Bronchial epithelial cell (primary cell): ENCODE results near the genes ANKRD9 and LBHD2.

DNA sequence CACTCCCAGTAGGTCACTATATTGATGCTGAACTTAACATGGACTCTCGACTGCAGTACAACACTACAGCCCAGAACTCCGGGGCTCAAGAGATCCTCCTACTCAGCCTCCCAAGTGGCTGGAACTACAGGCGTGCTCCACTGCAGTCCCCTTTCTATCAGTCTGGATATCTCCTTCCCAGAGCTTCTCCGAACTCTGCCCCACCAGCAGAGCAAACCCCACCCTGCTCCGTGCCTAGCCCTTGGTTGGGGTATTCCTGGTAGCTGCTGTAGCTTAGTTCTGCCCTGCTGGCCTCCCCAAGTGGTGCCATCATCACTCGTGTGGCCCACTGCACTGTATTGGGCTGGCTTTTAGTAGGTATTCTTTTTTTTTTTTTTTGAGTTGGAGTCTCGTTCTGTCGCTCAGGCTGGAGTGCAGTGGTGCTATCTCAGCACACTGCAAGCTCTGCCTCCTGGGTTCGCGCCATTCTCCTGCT is 9.5 kb downstream of the HSP90AA1 start:
- RRBS, 2 experiments, result no CpG with 5 or more reads among the region's 10 CpGs

DNA sequence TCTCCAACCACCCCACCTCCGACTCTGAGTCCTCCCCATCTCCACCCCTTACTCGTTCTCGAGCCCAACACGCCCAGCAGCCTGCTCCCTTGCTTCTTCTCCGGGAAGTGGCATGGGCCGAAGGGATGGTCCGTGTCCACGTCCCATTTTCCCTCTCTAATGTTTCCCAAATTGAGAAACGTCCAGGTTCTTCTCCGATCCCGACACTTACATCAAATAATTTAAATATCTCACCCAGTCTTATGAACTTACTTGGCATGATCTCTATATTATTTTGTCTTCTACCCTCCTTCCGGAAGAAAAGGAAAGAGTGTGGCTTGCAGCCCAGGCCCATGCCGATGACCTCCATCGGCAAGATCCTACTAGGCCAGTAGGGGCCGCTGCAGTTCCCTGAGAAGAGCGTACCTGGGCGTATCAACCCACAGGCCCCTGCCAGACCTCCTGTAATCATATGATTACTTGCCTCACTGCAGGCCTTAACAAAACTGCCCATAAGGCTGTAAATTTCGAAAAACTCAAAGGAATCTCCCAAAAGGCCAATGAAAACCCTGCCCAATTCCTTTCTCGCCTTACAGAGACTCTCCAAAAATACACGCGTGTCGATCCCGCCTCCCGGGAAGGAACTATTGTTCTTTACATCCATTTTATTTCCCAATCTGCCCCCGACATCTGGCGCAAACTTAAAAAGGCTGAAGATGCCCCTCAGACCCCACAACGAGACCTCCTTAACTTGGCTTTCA is 69.7 kb downstream of the MOK start:
- RRBS, 2 experiments, result 30% methylated on average over 2 of the region's 27 CpGs; no CpG with 5 or more reads in 1 of the 2 experiments

DNA sequence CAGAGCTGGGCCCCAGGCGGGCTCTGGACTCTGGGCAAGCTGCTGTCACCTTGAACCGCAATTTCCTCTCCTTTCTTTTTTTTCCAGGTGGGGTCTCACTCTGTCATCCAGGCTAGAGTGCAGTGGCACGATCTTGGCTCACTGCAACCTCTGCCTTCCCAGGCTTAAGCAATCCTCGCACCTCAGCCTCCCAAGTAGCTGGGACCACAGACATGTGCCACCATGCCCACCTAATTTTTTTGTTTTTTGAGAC is 54.3 kb downstream of the ANKRD9 start:
- RRBS, 2 experiments, result no CpG with 5 or more reads among the region's 4 CpGs

GRCh38 chr14:102509415-102510183 is at the start of gene ANKRD9:
ANKRD9 (minus strand) TSS chr14:102509776.
- RRBS, 2 experiments, result 1 to 2% methylated on average over 70 of the region's 126 CpGs

GRCh38 chr14:102510184-102510753 is 693 bp upstream of the ANKRD9 start:
- RRBS, 2 experiments, result 1 to 2% methylated on average over 5 of the region's 33 CpGs

- RRBS, 2 experiments, result no CpG with 5 or more reads among the region's 7 CpGs
Measured at GRCh38 chr14:102511463-102512010, 2.0 kb upstream of the ANKRD9 start.

- RRBS, 2 experiments, result under 1 to 2% methylated on average over 22 to 23 of the region's 99 CpGs
Measured at GRCh38 chr14:102591254-102592464, 790 bp upstream of the RCOR1 start.

DNA sequence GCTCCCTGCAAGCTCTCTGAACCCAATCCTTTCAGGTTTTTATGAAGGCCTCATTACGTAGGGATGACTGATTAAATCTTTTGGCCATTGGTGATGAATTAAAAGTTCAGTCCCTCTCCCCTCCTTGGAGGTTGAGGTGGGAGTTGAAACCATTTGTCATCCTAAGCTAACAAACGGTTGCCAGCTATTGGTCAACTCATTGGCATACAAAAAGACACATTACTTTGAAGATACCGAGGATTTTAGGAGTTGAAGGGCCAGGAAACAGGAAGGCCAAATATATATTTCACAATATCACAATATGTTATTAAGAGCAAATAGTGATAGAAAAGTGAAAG is 24.3 kb downstream of the RCOR1 start:
- RRBS, 2 experiments, result no CpG with 5 or more reads among the region's 3 CpGs

DNA sequence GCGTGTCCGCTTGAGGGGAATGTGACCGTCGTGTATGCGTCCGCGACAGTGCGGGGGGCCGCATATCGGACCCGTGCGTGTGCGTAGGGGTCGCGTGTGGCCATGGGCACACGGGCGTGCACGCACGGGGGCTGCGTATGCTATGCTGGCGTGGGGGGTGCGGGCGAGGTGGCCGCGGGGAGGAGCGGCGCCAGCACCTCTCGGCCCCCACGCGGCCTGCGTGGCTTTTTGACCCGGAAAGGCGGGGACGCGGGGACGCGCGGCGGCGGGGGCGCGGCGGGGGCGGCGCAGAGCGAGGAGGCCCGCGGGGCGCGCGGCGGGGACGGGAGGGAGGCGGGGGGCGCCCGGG is 396 bp upstream of the TRAF3 start:
- RRBS, 2 experiments, result 0 to 4% methylated on average over 1 to 6 of the region's 56 CpGs

DNA sequence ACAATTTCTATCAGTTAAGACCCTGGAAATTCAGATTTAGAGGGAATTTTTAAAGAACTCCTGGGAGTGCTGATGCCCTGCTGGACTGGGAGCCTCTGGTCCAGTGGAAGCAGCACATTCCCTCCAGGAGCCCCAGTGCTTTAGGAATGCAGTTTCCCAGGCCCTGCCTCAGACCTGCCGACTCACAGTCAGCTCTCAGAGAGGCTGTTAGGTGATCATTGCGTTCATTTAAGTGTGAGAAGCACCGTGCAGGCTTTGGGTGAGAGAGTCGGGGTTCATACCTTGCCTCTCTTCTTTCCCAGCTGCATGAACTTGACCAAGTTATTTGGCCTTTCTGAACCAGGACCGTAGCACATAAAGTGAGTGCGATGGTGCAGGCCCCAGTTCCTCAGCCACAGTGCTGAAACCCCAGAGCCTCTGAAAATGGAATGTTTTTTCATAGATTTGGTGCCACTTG is 22.9 kb downstream of the TRAF3 start:
- RRBS, 2 experiments, result no CpG with 5 or more reads among the region's 6 CpGs

DNA sequence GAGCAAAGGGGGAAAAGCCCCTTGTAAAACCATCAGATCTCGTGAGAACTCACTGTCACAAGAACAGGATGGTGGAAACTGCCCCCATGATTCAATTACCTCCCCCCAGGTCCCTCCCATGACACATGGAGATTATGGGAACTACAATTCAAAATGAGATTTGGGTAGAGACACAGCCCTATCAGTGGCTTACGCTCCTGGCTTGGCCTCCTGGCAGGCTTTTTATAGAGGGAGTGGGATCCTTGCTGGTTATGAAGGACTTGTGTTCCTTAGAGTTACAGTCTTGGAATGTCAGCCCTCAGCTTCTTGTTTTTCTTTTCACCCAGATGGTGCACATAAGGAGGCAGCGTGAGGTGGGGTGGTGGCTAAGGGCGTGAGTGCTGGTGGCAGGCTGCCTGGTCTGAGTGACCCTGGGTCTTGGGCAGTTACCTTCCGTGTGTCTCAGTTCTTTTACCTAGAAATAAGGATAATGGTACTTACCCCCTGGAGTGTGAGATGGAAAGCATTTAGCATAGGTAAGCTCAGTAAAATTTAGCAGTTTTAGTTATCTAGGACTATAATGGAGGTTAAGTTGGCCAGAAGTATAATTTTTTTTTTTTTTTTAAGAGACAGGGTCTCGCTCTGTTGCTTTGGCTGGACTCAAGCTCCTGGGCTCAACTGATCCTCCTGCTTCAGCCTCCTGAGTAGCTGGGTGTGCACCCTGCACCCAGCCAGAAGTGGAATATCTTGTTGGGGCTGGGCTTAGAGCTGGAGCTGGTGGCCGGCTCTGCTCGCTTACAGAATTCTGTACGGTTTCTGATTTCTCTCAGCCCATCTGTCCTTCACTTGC is 26.0 kb downstream of the TRAF3 start:
- RRBS, 2 experiments, result no CpG with 5 or more reads among the region's 9 CpGs

DNA sequence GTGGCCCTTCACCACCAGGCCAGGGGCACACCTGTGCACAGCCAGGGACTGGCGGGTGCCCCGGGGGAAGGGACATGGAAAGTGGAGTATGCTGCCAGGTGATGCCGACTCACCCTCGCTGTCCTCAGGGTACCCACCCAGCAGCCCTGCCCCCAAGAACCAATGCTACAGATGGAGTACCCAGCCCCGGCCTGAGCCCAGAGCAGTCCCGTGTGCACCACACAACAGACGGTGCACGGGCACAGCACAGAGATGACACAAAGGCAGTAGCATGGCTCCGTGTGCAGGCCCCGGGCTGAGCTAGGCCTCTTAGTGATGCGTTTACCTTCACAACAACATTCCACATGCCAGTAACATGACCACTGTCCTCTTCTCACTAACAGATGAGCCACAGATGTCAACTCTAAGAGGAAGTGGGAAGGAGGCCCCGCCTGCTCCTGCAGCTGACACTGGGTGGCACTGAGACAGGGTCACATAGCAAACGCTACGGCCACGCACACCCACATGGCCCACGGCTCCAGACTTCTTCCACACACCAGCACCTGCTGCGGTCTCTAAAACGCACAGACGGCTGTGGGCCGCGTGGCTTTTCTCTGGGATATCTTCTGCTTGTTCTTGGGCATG is 26.5 kb downstream of the AMN start:
- RRBS, 2 experiments, result 68% methylated on average over 4 of the region's 21 CpGs; no CpG with 5 or more reads in 1 of the 2 experiments

DNA sequence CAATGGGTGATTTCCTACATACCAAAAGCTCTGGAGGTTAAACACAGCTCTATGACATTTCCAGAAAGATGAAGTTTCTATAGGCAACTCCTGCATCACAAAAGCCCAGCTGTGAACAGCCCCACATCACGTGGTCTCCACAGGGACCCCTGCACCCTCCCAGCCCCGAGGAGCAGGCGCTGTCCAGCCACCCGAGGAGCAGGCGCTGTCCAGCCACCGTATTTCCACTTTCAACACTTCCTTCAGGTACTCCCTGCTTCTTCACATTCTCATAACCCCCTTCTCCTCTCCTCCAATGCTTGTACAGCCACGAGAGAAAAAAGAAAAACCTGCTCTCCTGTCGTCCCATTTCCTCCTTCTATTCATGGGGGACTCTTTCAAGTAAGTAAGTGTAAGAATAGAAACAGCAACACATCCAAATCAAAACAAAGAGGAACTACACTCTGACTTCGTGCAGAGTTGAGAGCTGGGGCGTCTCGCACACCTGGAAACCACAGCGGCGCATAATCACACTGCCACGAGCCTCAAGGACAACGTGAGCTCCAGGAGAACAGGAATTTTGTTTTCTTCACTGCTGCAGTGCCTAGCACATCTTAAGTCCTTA is 11.9 kb downstream of the CDC42BPB start:
- RRBS, 2 experiments, result no CpG with 5 or more reads among the region's 15 CpGs

DNA sequence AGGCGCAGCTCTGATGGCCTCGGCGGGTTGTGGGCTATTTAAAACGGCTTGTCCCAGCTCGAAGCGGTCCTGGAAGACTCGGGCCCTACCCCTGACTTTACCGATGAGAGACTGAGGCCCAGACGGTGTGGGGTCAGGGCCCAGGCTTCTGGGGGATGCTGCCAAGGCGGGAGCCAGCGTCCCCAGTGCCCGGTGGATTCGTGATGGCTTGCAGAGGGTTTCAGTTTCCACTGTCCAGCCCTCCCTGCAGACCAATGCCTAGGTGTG is 654 bp upstream of the CDC42BPB start:
- RRBS, 2 experiments, result 0 to 4% methylated on average over 2 of the region's 13 CpGs

DNA sequence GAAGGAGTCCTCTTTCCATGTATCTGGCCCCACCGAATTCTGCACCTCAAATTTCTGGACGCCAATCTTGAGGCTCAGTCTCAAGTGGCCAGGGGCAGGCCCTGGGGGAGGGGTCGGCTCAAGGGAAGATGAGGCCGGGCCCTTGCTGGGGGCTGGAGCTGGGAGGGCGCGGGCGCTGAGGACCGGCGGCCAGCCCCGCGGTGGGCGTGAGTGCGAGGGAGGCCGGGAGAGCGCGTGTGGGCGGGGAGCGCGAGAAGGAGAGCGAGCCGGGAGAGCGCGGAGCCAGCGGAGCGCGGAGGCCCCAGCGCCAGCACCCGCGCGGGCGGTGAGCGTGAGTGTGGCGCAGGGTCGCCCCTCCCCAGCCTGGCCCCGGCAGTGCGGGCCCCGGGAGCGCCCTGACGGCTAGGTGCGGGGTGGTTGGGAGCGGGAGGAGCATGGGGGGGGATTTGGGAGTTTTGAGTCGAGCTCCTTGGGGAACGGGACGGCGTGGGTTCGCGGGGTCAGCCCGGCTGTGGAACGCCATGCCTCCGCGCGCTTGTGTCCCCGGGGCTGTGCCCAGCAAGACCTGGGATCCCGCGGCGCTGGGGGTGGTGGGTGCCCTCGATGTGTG is at the start of gene LBHD2:
Gene LBHD2 (plus strand): TSS at position 269 of the 610 bp plus-strand sequence.
- RRBS, 2 experiments, result 6 to 13% methylated on average over 26 to 30 of the region's 57 CpGs

DNA sequence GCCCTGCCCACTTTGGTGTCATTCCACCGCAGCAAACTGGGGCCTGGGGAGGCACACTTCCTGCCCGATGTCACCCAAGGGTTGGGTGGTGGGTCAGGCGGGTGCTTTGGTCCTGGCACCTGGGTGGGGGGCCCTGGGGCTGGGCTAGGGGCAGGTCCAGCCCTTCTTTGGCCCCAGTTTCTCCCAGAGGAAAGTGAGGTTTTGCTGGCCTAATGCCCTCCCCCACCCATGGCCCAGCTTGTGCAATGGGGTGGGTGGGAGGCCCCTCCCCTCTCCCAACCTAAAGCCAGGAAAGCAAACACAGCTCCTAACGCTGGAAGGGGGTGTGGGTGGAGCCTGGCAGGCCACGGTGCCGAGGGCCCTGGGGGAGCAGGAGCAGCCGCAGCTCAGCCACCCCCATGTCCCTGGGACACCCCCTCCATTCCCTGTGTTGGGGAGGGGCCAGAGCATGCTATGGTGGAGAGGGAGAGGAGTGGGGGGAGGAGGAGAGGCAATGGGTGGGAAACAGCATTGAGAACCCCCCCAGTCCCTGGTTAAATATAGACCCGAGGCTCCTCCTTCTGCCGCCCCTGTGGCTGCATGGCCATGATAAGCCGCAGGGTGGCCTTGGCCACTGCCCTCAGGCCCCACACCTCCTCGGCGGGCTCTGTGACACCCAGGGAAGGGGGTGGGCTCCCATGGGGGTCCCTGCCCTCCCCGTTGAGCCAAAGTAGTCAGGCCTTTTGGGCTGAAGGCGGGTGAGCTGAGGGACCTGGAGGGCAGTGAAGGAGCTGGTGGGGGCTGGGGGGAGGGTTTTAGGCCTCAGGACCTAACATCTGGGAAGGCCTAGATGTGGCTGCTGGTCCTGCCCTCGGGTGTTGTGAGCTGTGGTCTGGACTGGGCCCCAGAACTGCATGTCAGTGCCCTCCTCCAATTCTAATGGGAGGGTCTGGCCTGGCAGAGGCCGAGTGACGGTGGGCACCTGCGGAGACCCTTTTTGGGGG is 4.8 kb downstream of the EXOC3L4 start:
- RRBS, 2 experiments, result no CpG with 5 or more reads among the region's 18 CpGs

DNA sequence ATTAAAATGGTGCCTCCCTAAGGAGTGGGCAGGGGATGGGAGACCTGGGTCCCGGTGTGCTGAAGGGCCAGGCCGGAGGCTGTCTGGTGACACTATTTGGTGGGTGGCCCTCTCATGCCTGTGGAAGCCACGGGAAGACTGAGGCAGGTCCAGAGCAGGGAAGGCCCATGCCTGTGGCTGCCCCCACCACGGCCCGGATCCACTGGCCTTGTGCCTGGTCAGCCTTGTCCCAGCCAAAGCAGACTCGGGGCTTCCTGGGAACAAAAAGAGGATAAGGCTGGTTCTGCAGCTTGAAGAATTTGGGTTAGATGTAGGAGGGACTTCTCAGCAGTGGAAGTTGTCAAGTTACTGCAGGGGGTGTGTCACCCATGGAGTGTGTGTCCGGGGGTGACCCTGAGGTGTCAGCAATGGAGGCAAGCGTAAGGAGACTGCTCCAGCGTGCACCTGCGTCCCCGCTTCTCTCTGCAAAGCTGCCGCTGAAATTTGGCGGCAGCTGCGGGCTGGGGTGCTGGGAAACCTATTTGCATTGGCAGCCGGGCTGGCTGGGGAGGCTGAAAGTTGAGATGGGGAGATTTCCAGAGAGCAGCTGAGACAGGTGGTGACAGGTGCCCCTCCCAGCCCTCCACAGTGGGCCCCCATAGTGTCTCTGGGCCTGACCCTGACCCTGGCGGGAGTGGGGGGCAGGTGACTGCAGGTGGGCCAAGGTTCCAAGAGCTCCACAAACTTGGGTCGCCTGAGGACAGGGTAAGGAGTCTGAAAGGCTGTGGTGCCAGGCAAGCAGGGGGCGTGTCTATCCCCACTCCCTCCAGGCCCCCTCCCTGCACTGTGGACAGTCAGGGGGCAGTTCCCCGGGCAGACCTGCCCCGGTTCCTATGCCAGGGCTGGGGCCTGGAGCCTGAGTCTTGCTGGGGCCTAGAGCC is 12.4 kb upstream of the TNFAIP2 start:
- RRBS, 2 experiments, result no CpG with 5 or more reads among the region's 20 CpGs

DNA sequence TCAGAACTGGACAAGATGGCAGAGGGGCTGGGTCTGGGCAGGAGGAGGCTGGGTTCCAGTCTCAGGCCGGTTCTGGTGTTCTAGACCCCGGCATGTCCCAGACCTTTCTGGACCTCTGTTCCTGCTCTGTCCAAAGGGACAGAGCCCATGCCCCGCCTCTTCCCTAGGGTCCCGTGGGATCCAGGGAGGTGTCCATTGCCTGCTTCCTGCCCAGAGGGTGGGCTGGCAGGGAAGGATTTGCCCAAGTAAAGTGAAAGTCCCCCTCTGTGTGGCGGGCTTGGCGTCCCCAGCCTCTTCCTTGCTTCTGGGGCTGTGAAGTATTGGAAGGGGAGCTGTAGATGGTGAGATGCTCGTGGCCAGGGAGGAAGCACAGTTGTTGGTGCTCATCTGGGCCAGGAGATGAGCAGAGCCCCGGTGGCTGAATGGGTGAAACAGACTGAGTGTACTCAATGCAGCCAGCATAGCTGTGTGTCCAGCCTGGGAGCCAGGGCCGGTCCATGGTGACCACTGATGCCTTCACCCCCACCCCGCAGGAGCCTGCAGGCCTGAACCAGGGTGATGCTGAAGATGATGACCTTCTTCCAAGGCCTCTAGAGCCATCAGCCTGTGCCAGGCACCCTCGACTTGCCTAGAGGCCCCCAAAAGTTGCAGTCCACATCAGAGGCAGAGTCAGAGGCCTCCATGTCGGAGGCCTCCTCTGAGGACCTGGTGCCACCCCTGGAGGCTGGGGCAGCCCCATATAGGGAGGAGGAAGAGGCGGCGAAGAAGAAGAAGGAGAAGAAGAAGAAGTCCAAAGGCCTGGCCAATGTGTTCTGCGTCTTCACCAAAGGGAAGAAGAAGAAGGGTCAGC is 2.7 kb downstream of the TNFAIP2 start:
- RRBS, 2 experiments, result 90 to 97% methylated on average over 2 of the region's 15 CpGs

DNA sequence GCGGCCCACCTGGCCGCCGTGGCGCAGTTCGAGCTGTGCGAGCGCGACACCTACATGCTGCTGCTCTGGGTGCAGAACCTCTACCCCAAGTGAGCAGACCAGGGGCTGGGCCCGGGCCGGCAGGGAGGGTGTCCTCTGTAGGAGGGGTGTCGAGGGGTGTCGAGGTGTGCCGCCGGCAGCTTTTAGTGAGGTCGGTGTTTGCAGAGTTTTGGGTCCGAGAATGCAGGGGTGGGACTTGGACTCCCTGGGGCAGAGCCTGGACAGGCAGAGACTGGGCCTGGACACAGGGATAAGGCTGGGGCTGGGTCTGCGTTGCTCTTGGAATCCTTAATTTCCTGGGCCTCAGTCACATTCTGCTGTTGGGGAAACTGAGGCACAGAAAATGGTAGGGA is 4.3 kb downstream of the TNFAIP2 start:
- RRBS, 2 experiments, result 53 to 59% methylated on average over 5 of the region's 17 CpGs

DNA sequence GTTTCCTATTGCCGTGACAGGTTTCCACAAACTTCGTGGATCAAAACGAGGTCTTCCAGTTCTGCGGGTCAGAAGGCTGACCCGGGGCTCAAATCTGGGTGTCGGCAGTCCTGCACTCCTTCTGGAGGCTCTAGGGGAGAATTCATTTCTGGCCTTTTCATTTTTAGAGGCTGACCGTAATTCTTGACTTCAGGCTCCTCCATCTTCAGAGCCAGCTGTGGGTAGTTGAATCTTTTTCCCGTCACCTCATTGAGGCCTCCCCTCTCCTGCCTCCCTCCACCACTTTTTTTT is 12.9 kb downstream of the TNFAIP2 start:
- RRBS, 2 experiments, result no CpG with 5 or more reads among the region's 8 CpGs